ENCODE measurements around a stretch of chr15.

DNA sequence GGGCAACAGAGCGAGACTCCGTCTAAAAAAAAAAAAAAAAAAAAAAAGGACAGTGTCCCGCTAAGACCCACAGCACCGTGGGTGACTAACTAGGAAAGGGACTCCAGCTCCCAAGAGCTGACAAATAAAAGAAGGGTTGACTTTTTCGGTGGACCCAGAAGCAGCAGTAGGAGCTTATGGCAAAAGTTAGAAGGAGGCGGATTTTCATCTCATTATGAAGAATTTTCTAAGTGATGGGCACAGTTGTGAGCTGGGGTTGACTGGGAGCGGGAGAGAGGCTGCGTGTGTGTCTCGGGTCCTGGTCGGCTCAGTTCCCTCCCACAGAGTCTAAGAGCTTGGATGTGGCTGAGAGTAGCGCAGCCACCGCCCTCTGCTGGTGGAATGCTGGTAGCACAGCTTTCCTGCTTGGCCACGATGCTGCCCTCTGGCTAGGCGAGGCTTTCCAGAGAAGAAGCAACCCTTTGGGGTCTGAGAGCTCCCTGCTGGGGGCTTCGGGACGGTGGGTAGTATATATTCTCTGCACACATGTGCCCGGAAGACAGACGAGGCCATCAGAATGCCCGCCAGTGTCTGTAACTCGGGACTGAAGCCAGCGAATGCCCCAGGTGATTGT lies 95.1 kb downstream of the CORO2B start:
- PRO-cap: no peak

DNA sequence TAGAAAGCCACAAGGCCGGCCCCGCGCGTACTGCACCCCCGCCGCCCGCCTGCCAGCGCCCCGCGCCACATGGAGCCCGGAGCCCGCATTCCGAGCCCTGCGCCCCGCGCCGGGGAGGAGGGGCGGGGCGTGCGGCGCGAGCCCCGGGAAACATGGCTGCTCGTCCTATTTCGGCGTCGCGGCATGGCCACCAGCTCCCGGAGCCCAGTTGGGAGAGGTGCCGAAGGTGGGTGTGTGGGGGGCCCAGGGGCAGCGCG lies 2.7 kb downstream of the ANP32A start:
- PRO-cap: bidirectional peak, plus-strand start at position 173 of the sequence, minus-strand start at position 51 of the sequence

GRCh38 chr15:69089944-69090730 lies 70.3 kb upstream of the GLCE start:
- PRO-cap: no peak

GRCh38 chr15:69149758-69150307 lies 10.6 kb upstream of the GLCE start:
- PRO-cap: no peak

DNA sequence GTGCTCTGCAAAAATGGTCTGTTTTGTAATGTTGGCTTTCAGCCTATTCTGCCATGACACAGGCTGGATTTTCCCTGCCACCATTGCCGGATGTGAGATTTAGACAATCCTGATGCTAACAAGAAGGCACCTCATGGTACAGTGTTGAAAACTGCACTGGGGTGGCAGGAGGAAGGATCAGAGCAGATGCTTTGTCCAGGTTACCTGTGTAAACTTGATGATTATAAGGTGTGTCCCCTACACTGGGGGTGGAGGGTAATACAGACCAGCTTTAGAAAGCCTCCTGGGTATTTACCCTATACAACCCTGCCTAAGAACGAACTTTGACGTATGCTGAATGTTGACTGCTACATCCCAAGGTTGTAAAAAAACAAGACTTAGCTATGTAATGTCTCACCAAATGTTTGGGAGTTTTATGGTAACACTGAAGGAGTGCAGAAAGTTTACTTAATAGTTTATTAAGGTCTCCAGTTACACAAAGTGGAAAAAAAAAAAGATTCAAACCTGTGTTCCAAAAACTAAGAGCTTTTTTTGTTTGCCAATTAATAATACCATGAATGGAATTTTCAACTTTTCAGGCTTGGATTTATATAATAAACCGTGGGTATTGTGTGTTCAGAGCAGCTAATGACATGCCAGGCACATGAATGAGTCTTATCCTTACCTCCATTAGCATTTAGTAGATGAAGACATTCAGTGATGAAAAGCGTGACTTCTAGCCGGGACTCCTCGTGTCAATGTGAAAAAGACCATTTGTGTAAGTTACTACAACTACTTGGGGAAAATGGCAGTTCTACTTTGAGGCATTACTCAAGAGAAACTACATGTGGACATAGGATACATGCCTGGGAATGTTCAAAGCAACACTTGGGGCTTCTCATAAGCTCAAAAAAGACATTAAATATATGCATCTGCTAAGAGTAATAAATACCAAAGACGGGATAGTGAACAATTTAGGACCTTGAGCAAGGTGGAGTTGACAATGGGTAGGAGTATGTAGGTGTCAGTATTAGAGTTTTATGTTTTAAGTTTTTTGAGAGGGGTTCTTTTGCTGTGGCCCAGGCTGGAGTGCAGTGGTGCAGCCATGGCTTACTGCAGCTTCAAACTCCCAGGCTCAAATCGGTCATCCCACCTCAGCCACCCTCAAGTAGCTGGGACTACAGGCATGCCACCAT lies 3.3 kb downstream of the RPLP1 start:
- PRO-cap: no peak

- PRO-cap: no peak
These were observed 4.5 kb downstream of the RPLP1 start for GRCh38 chr15:69456753-69457895.

- PRO-cap: no peak
These were observed 101.8 kb downstream of the RPLP1 start for GRCh38 chr15:69554199-69554987.

GRCh38 chr15:69562580-69563841 lies 110.4 kb downstream of the RPLP1 start:
- PRO-cap: no peak

DNA sequence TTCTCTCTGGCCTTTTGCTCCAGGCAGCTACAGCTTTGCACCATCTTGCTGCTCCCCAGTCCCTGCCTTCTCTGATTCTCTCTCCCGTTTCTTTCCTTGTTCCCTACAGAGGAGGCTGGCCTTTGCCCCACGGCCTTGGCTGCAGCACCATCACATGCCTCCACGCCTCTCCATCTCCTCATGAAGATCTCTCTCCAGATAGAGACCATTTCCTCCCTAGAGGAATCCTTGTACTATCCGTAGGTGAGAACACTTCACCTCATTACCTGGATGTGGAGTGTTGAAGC lies 176.0 kb downstream of the RPLP1 start:
- PRO-cap: no peak

DNA sequence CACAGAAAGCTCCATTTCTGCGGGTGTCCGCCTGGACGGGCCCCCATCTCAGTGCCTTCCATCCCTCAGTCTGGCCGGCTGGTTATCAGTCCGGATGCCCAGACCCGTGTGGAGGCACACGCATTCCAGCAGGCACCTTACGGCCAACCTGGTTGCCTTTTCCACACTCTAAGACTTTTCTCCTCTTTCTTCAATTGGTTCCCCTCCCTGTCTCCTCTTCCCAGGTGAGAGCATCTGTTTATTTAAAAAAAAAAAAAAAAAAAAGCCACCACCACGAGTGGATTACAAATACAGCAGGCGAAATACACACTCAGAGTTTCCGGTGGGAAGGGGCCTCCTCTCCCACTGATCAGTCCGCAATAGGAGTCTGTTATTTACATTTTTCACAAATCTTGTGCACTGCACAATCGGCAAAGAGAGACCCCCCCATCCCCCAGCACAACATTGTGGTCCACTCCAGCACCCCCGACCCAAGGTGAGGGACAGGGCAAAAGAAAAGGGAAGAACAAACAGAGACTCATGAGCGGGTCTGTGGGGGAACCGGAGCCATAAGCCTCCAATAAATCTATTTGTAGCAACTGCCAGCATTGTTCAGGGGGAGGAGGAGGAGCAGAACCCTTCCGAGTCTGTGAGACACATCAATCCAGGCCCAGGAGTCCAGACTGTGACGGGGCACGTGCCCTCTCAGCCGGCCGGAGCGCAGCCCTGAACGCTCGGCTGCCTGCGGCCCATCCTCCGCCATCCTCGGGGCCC lies 48.3 kb downstream of the TLE3 start:
- PRO-cap: no peak

DNA sequence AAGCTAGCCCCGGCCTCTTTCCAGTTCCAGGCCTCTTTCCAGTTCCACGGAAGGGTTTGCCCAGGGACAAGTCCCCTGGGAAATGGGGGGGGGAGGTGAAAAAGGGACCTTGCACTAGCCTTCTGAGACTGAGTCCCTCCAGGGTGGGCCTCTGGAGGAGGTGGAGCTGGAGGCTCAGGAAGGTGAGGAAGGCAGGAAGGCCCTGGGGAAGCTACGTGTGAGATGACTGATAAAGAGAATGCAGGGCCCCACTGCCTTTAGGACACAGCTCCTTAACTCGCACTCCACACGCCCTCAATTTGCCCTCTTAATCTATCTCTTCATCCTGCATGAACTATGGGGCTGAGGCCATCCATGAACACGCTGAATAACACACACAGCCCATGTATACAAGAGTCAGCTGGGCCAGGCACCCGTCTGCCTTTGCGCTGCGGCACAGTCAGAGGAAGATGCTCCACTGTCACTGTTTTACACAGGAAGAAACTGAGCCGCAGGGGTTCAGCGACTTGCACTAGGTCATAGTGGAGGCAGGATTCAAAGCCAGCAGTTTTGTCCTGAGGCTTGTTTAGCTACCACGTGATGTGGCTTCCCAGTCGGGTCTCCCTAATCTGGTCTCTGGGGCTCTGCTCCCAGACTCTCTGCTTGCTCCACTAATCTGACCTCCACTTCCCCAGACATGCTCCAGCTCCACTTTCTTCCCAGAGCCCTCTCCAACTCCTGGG lies 44.0 kb downstream of the TLE3 start:
- PRO-cap: no peak

DNA sequence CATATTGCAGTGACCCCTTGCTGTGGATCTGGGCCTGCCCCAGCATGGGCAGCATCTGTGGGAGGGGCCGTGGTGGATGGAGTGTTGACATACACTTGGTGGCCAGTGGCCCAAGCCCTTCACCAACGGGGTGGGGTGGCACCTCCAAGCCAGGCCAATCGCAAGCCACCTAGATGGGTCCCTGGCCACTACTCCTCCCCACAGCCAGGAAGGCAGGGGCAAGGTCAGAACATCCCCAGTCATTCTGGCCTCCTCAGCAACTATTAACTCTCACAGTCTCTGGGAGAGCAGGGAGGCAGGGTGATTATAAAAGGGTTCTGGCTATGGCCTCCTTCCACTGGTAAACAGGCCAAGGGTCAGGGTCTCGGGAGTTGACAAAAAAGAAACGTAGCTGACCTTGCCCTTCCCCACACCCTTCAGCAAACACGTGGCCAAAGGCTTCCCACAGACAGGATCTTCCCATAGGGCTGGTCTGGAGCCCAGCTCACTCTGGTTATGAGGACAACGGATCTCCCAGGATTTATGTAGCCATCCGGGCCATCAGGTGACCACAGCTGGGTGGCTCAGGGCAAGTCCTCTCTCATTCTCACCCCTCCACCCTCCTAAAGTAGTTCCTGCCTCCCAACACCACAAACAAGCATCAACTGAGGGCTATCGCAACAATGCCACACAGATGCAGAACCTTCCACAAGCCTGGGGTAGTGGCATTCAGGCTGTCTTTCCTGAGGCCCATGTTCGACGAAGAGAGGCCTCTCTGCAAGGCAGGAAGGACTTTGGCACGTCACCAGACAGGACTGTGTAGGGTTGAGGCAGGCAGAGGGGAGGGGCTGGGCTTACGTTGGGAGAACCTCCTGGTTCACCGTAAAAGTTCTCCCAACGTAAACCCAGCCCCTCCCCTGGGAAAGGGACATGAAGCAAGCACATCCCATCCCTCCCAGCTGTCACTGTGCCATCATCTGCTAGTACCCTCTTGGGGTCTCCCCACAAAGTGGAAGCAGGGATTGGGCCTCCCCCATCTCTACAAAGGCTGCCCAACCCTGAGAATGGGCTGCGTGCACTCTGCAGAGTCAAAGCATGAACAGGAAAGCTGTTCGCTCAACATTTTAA lies 18.8 kb downstream of the TLE3 start:
- PRO-cap: no peak

DNA sequence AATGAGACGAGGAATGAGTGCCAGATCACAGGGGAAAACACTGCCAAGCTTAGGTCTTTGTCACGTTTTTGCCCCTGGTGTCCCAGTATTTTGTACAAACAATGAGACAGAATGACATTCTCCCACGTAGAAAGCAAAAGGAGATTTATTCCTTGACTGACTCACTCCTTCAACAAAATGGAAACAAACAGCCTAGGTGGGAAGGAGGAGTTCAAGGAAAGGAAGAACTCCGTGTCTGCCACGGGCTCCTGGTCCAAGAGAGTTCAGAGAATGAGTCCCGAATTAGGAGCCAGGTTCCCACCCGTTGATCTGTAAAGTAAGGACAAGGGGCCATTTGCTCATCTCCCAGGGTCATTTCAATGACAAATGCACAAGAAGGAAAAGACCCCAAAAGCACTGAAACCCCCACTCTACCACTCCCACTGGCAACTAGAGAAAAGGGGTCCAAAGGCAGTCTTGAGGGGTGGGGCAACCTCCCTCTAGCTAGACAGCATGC lies 8.0 kb downstream of the TLE3 start:
- PRO-cap: no peak

DNA sequence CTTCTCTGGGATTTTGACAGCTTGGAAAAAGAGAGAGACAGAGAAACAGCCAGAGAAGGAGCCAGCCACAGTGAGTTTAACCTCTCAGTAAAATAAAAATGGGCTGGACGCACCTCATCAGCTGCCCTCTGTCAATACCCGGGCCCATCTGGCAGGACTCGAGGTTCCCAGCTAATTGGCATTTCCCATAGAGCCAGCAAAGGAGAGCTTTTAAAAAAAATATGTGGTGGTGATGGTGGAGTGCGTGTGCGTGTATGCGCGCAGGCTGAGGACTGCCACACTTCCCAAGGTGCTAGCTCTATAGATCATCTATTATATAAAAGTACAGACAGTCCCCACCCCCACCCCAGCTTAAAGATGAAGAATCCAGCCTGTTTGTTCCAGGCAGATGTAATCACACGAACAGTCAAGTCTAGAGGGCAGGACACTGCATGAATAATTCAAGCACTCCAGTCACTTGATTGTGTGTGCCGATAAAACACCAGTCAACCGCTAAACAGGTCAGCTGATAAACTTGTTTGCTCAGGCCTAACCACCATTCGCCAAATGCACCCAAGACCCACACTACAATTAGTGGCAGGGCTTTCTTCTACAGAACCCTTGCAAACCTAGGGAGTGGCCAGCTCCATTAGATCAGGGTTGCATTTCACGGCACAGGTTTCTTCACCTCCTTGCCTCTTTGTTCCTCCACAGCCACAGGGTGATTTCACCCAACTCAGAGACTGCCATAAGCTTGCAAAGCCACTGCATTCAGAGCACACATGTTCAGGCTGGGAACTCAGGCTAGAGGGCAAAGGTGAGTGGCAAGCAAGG lies 5.9 kb downstream of the TLE3 start:
- PRO-cap: no peak

- PRO-cap: bidirectional peak, plus-strand start at chr15:70099811, minus-strand start at chr15:70099581
These were observed 1.9 kb upstream of the TLE3 start for GRCh38 chr15:70099691-70100023.

DNA sequence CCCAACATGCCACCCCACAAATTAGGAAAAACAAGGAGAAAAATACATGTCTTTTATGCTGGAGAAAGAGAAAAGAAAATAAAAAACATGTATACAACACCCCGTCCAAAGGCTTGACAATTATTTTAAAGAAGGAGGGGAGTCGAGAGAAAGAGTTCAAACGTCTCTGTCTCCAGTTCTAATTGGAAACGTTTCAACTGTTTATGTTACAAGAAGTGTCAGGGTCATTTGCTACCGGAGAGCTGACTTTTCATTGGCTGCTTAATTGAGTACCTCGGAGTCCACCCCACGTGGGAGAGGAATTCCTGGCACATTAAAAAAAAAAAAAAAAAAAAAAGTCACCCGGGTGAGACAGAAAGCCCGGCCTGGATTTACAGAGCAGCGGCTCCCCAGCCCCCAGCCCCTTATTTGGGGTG lies 3.7 kb upstream of the TLE3 start:
- PRO-cap: no peak

DNA sequence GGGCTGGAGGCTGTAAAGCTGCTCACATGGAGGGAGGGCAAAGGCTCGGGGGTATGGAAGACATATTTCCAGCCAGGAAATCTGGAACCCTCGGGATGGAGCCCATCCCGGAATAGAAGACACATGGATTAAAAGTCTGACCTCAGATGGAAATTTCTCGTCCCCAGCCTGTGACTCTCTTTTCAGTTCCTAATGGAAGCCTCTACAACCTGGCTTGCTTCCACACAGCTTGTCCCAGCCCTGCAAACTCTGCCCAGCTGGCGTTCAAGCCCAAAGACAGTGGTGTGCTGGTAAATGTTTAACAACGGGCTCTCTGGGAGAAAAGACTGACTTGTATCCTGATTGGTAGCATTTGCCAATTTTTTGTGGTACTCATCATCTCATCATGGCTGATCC lies 35.6 kb upstream of the TLE3 start:
- PRO-cap: no peak

DNA sequence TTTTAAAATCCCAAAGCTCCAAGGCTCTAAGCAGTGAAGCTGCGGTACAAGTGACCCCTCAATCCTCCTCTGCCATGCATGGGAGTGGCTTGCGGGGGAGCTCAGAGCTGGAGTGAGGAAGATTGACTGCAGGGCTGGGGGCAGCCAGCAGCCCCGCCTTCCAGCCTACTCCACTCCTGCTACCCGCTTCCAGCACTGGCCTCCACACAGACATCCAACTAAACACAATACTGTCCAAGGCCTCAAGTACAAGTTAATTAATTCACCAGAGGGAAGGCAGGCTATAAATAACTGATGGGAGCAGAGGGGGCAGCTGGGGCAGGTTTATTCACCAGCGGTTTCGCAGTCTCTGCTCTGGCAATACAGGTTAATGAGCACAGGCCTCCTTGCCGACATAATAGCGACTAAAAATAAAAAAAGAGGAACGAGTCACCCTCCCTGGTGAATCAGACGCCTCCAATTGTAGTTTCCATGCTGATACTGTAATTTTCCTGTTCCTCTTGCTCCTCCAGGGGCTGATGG lies 166.3 kb upstream of the TLE3 start:
- PRO-cap: unidirectional peak, plus-strand start at position 256 of the sequence

DNA sequence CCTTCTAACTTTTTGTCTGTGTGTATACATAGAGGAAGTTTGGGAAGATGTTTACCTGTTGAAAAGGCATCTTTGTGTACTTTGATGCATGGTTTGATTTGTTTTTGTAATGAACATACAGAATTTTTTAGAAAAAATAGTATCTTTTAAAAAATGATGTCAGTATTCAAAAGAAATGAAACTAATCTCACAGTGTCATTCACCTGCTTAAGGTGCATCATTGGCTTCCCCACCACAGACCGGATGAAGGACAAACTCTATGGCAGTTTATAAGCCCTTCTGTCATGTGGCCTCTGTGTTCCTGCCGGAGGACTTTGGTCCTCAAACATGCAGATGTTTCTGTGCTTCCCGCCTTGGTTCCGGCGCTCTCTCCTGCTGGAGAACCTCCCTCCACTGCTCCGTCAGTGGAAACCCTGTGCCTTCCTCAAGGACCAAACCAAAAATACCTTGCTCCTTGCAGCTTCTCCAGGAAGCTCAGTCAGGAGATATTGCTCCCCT lies 326.3 kb downstream of the UACA start:
- PRO-cap: no peak

- PRO-cap: unidirectional peak, minus-strand start at chr15:70474499
These were observed 289.1 kb downstream of the UACA start for GRCh38 chr15:70474328-70474649.

Measured in pulmonary artery (tissue), 1 donor.